HTR-8/SVneo (cell line): ENCODE measurements around a stretch of chr18.

DNA sequence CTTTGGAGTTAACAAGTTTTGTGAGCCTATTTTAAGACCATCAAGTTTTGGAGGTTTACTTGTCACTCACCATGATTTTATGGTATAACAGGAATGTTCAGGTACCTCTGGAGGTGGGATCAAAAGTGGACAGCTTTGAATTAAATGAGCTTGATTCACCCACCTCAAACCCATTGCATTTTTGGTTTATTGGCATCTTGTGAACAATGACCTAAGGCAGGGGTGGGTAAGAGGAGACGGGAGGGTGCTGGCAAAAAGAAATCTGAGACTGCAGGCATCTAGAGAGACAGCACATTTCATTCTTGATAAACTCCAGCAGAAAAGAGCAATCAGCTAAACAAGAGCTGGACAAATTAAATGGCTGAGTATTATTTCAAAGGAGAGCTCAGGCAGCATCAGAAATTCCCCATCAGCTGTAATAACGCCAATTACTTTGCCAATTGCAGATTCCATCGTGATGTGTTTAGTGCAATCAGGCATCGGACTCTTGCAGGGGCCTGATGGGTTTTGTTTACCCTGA, 200.5 kb downstream of the SETBP1 start:
- RRBS, result no CpG with 5 or more reads among the region's 4 CpGs

DNA sequence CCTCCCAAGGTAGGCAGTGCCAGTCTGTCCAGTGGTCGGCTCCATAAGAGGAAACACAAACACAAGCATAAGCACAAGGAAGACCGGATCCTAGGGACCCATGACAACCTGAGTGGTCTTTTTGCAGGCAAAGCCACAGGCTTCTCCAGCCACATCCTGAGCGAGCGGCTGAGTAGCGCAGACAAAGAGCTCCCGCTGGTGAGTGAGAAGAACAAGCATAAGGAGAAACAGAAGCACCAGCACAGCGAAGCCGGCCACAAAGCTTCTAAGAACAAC, 272.0 kb downstream of the SETBP1 start:
- RRBS, result no CpG with 5 or more reads among the region's 8 CpGs

GRCh38 chr18:44961806-44962688, 281.4 kb downstream of the SETBP1 start:
- RRBS, result no CpG with 5 or more reads among the region's 6 CpGs

DNA sequence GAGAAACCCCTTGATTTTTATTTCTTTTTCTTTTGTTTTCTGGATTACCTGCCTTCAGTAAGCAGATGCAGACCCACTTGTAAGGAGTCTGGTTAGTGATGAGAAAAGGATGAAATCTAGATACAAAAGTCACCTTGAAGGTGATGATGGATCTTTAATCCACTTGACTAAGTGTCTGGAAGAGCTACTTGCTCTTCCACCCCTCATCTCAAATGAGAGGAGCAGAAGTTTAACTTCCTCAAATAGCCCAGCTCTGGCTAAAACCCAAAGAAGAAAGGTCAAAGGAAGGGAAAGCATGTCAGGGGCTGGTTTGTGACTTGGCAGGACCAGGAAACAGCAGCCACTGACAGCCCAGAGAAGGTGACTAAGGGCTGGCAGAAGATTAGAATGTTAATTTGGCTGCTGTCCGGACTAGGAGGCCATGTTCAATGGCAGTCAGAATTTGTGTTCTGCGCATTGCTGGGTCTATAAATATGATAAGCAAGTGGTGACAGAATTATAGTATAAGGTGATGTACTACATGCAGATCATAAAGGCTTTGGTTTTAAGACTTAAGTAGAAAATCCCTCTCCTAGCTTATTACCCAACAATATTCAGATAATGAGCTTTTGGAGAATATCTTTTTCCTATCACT, 386.2 kb downstream of the SETBP1 start:
- RRBS, result no CpG with 5 or more reads among the region's 2 CpGs

- RRBS, result no CpG with 5 or more reads among the region's 5 CpGs
These were observed 360.6 kb upstream of the SLC14A2 start for GRCh38 chr18:45254753-45255067.

DNA sequence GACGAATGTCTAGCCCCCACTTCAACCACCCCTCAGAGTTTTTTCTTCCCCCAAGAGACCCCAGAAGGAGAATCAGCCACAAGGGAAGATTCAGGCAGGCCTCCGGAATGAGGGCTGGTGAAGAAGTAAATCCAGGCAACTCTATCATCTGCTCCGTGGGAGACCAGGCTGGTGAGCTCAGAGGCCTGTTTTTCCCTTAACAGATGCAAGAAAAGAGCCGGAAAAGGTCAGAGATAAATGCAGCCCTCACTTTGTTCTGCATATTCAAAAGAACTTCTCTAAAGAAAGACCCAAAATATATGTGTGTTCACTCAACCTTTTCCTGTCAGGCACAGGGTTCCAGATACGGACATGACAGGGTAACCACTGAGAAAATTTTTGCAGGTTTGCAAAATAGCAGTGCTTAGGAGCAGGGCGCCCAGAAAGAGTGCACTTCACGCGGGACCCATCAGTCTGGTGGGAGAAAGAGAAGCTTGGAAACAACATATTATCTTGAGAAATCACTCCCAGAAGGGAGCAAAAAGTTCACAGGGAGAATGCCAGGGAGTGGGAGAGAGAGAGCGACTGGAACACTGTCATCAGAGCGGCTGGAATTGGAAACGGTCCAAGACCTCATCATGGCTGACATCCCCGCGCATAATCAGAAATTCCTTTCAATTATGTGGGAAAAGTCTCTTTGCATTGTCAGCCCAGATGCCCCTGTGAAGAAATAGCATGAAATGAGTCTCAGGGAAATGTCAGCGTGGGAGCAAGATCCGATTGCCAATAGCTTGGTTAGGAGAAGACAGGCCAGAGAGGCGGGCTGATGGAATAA, 244.8 kb upstream of the SLC14A2 start:
- RRBS, result 0% methylated on average over 2 of the region's 16 CpGs

DNA sequence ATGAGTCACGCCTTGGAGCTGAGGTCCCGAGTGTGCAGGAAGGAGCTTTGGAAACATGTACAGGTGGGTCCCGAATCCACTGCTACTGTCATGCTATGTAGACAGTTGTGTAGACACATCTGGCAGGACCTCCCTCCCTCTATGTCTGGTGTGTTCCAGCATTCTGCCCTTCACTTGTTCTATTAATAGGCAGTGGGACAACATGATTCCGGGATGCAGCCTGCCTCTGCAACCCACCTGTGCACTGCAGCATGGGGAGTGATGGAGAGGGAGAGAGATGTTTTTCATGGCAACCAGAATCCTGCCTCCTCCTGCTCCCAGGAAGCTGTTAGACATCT, 24.3 kb downstream of the SIGLEC15 start:
- RRBS, result no CpG with 5 or more reads among the region's 4 CpGs

DNA sequence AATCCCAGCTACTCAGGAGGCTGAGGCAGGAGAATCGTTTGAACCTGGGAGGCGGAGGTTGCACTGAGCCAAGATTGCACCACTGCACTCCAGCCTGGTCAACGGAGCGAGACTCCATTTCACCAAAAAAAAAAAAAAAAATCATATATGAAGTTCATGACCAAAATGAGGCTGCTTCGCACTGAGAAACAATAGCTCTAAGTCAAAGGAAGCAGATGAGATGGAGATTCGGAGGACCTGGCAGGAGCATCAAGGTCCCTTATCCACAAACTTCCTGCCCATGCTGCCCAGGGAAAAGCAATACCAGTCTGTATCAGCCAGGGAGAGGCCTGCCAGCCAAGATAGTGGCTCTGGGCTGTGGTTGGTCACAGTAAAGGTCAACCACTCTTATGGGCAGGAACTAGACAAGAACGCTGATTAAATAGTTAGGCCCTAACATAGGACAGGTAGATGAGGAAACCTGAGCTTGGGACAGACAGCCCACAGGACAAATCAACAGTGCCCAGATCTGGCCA, 10.8 kb downstream of the PSTPIP2 start:
- RRBS, result no CpG with 5 or more reads among the region's 7 CpGs

GRCh38 chr18:46216048-46216493, 42.2 kb downstream of the C18orf25 start:
- RRBS, result no CpG with 5 or more reads among the region's 13 CpGs

DNA sequence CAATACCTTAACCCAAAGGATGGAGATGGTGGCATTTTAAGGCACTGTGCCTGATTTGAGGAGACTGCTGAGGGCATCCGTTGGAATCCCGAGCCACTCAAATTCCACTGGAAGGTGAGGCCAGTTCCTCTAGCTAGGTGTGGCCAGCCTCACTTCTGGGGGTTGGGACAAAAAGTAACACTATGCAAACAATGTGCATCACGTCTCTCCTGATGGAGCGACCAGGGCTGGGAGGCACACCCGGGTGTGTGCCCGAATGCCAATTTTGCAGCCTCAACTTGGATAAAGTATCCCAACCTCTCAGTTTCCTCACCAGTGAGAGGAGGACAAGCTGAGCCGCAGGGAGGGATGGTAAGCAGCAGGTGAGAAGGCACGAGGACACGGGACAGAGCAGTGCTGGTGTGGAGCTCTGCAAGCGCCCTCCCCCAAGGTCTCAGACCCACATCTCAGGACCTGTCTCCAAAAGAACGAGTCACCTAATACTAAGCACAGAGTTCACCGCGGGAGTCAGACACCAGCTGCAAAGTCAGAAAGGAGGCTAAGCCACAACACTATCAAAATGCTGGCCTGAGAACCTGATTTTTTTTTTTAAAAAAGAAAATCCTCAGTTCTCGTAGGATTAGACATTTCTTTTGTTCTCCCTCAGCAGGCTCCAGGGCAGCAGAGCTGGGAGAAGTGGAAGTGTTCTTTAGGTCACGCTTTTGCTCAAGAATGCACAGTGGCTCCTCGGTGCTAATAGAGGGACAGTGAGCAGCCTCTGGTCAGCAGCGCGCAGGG, 11.3 kb upstream of the RNF165 start:
- RRBS, result no CpG with 5 or more reads among the region's 18 CpGs

DNA sequence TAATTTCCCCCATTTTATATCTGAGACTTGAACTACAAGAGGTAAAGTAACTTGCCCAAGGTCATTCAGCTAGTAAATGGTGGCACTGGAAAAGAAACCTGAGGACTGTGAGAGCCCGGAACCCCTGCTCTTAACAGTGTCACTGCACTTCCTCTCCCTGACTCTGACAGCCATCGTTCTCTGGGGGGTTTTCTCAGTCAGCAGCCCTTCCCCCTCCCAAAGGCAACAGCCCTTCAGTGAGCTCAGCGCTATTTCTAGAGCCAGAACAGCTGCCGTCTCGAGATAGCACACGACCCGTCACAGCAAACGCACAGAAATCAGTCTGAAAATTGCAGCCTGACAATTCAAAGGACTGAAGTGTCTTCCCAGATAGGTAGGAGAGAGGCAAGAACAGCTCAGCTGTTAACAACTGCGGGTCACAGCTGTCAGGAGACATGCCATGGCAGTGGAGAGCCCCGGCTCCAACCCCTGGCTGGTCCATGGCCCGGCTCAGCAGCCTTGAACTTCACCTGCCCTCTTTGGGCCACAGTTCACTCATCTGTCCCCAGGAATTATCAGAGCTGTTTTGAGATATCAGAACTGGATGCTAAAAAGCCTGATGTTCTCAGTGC, 45.4 kb downstream of the ST8SIA5 start:
- RRBS, result no CpG with 5 or more reads among the region's 11 CpGs

DNA sequence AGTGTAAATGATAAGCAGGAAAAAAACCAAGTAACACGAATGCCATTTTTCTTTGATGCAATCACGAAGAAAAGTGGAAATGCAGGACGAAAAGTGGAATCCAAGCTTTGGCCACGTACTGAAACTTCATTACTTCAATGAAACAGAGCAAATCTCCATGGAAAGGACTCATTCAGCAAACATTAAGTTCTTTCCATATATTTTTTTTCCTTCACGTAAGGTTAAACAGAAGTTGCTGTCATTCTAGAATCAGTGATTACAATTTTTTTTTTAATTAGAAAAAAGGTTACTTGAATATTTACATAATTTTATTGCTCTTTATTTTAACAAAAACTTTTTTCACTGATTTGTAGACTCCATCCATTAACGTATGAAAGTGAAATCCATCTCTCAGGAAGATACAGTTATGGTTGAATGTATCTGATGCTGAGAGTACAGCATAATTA, 55.0 kb upstream of the ST8SIA5 start:
- RRBS, result no CpG with 5 or more reads among the region's 6 CpGs

- RRBS, result 65% methylated on average over 13 of the region's 59 CpGs
These were observed 11.9 kb upstream of the SKOR2 start for GRCh38 chr18:47263159-47264027.

GRCh38 chr18:47749061-47749525, 181.4 kb downstream of the SMAD2 start:
- RRBS, result no CpG with 5 or more reads among the region's 45 CpGs

DNA sequence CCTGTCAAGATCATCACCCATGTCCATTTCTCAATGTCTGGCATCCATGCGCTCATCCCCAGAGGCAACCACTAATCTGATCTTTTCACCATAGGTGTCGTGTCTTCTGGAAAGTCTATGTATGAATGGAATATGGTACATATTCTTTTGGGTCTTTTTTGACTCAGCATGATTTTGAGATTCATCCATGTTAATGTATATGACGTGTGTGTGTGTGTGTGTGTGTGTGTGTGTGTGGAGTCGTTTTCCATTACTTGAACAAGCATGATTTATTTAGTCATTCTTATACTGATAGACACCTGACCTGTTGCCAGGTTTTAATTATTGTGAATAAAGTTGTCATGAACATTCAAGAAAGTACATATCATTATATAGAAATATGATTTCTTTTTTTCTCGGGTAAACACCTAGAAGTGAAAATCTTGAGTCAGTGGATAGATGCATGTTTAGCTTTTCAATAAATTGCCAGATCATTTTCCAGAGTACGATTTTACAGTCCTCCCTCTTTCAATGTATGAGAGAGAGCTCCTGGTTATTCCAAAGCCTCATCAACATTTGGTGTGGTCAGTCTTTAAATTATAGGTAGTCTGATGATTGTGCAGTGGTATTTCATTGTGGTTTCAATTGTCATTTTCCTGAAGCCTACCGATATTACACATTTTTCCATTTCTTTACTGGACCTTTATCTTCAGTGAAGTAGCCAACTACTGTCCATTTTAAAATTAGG, 51.0 kb downstream of the SMAD2 start:
- RRBS, result no CpG with 5 or more reads among the region's 7 CpGs

GRCh38 chr18:47929658-47930127, 766 bp downstream of the SMAD2 start:
- RRBS, result no CpG with 5 or more reads among the region's 11 CpGs

DNA sequence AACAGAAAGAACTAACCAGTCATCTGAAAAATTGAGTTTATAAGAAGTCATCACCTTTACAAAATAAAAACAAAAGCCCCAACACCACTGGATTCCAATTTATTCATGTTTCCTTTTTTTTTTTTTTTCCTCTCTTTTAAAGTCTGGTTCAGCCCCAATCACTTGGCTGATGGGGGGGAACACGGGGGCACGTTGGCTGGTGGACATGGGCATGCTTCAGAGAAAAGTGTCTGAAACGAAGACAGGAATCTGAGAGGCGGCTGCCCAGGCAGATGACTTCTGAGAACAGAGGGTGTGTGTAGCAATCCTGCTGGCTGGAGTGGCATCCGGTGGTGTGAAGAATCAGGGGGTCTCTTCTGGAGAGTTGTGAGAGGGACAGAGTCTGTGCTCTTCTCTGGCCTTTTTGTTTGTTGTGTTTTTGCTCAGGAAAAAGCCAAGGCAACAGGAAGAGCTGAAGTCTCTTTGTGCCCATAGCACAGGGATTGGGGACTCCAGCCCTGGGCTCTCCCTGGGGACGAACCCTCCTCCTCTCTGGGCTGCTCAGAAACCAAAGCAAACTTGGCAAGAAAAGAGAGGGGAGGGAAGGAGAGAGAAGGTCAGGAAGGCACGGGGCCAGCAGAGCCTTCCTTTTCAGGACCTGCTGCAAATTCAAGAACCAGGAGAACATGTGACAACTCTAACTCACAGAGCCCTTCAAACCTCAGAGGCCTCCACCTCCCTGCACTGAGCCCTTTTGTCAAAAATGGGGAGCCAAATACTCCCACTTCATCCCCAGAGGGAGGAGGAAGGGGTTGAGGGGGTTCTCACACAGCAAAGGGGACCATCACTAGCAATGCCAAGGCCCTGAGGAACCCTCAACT, 97.0 kb upstream of the SMAD2 start:
- RRBS, result no CpG with 5 or more reads among the region's 7 CpGs

- RRBS, result no CpG with 5 or more reads among the region's 7 CpGs
These were observed 154.4 kb upstream of the SMAD2 start for GRCh38 chr18:48084750-48085331.

GRCh38 chr18:48099988-48100467, 169.6 kb upstream of the SMAD2 start:
- RRBS, result no CpG with 5 or more reads among the region's 7 CpGs

GRCh38 chr18:48136120-48136355, 205.6 kb upstream of the SMAD2 start:
- RRBS, result 35% methylated on average over 8 of the region's 22 CpGs